ENCODE measurements around the genes EXOC3L1, C16orf86 and TSNAXIP1.

GRCh38 chr16:67189657-67190483 is at the start of gene EXOC3L1:
TSS of gene EXOC3L1 (minus strand) at chr16:67190136.
- PRO-cap = no peak

DNA sequence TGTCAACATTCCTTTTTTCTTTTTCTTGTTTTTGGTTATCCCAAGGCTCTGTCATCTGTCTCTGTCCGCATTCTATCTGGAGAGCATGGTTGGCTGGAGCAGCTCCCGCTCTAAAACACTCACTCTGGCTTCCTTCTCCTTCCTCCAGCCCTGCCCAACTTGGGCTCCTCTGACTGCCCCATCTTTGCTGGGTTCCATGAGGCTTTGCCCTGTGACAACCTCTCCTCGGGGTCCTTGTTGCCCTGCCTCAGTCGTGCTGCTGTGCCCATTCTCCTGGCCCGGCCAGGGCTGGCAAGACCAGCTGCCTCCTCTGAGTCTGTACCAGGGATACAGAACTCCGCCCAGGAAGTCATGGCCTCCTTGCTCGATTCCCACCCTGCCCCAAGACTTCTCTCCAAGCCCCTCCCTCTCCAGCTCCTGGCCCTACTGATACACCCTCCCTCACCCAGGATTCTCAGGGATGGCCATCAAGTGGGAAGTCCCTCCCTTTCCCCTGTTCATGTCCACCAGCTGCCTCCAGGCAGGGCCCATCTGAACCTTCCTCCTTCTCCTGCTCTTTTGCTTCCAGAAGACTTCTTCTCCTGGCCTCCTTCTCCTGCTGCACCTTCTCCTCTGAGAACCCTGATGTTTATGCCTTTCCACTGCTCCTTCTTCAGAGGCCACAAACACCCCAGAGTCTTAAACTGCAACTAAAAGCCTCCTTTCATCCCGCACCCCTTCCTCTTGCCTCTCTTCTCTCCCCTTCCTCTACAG is 11.2 kb upstream of the TMEM208 start:
- PRO-cap = no peak

- PRO-cap = no peak
Observed at GRCh38 chr16:67436243-67437335, 5.7 kb downstream of the HSD11B2 start.

- PRO-cap = no peak
Observed at GRCh38 chr16:67440885-67441755, 10.2 kb downstream of the HSD11B2 start.

GRCh38 chr16:67459986-67460718 is 20.8 kb downstream of the ATP6V0D1 start:
- PRO-cap = no peak

DNA sequence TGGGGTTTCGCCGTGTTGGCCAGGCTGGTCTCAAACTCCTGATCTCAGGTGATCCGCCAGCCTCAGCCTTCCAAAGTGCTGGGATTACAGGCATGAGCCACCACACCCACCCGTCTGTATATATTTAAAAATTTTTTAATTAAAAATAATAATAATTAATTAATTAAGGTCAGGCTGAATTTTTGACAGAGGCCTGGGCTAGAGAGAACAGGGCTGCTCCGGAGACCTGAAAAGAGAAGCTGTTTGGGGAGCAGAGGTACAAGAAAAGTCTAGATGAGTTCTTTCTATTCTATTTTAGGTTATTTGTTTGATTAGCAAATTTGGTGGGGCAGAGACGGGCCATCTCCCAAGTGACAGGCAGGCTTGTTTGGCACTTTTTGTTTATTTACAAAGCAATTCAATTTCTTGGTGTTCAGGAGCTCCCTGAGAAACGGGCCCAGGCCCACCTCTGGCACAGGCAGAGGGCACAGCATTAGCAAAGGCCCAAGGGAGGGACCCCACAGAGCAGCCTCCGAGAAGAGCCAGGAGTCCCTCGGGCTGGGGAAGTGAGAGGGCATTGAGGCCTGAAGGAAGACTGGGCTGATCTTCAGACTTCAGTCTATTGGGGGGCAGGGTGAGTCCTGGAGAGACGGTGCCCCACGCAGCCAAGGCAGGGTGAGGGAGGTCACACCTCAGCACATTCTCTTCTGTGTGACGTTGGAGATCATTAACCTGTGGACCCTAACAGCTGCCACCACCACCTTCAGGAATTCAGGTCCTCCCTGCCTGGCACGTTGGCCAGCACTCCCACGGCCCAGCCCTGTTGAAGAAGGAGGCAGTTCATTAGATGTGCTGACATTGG is 10.8 kb upstream of the RIPOR1 start:
- PRO-cap = no peak

DNA sequence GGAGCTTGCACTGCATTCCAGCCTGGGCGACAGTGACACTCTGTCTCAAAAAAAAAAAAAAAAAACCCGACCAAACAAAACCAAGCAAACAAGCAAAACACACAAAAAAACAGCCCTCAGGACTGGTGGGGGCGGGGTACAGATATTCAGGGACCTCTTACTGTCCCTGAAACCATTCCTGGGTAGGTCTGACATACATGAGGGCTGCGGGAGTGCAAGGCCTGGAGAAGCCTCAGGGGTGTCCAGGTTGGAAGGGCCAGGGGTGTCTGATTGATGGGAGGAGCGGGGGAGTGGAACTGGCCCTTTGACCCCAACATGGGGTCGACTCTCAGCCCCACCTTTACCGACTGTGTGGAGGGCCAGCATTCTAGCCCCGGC is 833 bp upstream of the RIPOR1 start:
- PRO-cap = no peak

GRCh38 chr16:67652573-67653322 is 7.3 kb downstream of the ACD start:
- PRO-cap = unidirectional peak, plus-strand start at chr16:67652971; unidirectional peak, plus-strand start at chr16:67653009

DNA sequence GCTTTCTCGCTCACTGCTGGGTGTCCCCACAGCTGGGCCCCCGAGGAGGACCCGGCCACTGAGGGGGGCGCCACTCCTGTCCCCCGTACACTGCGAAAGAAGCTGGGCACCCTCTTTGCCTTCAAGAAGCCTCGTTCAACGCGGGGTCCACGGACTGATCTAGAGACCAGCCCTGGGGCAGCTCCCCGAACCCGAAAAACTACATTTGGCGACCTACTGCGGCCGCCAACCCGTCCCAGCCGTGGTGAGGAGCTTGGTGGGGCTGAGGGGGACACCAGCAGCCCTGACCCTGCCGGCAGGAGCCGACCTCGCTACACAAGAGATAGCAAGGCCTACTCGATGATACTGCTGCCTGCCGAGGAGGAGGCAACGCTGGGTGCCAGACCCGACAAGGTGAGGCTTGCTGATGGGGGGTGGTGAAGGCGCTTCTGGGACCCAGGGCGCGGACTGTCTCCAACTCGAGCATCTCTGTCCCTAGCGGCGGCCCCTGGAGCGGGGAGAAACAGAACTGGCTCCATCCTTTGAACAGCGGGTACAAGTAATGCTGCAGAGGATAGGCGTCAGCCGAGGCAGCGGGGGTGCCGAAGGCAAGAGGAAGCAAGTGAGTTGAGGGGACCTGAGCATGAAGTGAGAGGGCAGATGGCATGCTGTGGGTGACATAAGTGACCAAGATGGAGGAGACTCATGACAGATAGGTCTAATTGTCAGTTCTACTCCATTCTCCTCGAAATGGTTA is 5.6 kb downstream of the ACD start:
- PRO-cap = no peak

GRCh38 chr16:67659484-67660074 is 481 bp downstream of the ACD start:
- PRO-cap = bidirectional peak, plus-strand start at chr16:67659881, minus-strand start at chr16:67659791

DNA sequence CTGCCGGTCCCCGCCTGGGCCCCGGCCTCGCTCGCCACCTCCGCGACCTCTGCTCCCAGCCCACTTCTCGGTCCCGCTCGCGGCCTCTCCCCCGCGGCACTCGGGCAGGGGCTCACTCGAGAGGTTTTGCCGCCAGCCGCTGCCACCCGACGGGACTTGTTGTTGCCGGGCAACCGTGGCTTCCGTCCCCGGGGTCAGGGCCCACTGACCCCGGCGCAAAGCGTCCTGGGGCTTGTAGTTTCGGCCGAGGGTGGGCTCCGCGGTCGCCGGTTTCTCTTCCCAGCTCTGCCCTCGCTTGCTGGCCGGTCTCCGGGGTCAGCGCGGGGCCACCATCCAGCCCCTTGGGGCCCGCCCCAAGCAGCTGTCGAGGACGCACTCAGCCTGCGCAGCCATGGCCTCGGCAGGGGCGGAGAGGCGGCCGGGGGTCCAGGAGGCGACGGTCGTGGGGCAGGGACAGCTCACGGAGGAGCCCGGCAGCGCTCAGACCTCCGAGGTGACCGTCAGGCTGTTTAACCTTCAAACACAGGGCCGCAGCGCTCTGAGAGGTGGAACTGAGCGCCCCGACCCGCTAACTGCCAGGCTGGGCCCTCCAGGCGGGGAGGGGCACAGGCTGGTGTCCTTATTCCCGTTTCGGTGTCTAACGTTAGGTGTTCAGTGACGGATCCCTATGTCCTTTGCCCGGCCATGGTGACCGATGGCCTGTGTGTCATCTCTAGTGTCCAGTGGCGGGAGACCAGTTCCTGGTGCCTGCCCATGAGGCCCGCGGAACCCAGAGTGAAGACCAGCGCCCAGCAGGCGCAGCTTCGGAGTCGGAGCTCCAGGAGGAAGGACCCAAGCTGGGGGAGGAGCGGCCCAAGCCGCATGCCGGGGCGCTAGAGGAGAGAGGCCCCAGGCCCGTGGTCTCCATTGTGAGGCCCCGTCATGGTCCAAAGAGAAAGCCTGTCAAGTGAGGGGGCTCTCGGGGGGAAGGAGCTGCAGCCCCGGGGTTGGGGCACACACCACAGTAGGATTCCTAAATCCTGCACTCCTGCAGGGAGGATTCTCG is at the start of gene C16orf86:
Gene C16orf86 (plus strand): TSS at position 235 of the 1,045 bp plus-strand sequence.
- PRO-cap = unidirectional peak, minus-strand start at position 158 of the sequence; unidirectional peak, minus-strand start at position 776 of the sequence

DNA sequence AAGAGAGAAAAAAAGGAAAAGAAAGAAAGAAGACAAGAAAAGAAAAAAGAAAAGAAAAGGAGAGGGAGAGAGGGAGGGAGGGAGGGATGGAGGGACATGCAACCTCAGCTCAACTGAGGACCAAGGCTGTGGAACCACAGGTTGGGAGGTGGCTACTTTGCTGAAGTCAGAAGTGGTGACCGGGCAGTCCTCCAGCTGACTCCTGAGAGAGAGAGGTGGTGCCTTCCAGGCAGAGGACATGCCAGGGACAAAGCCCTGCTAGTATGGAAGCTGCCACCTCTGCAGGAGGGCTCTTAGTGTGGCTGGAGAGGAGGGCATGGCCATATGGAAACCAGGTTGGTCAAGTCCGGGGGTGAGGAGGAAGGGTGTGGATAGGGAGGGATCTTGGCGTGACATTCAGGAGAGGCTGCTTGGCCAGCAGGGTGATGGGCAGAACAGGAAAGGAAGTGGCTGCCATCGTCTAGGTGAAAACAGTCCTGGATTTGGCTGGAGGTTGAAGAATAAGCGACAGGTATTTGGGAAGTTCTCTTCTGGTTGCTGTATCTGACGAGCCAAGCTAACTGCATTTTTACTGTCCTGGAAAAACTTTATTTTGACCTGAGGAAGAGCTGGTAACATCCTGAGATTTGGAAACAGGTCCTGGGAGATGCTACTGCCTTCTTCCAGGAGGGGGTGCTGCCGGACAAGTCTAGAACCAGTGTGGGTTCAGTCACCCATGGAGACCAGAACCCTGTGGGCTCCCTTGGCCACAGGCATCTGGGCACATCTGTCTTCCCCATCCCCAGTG is 5.8 kb downstream of the C16orf86 start:
- PRO-cap = no peak

DNA sequence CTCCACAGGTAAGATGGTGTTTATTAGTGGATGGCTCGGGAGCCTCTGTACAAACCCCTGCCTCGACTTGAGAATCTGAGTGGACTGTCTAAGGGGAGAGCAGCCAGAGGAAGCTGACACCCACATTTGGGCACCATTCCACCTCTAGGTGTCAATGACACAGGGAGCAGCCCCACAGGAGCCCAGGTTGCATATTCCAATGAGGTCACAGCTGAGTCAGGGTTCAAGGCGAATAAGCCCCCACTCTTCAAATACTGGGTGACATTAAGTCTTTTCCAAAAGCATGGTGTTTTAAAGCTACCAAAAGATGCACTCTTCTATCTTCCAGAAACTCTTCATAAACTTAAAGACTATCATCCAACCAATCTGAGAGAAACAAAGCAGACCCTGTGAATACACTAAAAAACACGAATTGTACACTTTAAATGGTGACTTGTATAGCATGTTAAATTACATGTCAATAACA is 31.8 kb downstream of the RANBP10 start:
- PRO-cap = no peak

- PRO-cap = bidirectional peak, plus-strand start at chr16:67806828, minus-strand start at chr16:67806560; bidirectional peak, plus-strand start at chr16:67806921, minus-strand start at chr16:67807011
Observed at GRCh38 chr16:67806388-67807542, at the start of gene TSNAXIP1. TSS of gene TSNAXIP1 (plus strand) at chr16:67806889.

- PRO-cap = no peak
Observed at GRCh38 chr16:67829852-67830541, 12.1 kb upstream of the THAP11 start.

DNA sequence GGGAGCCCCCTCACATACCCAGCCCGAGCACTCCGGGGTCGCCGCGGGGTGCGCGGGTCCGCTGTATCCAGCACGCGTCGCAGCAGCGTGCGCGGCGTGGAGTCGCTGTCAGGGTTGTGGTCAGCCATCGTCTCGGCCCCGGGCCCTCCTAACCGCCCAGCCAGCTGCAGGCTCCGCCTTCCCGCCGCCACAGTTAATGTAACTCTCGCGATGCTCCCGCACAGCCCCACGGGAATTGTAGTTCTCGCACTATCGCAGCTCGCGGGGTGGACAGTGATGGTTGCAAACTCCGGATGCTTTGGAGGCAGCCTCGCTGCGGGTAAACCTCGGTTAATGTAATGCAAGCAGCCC is 8.4 kb upstream of the THAP11 start:
- PRO-cap = bidirectional peak, plus-strand start at position 252 of the sequence, minus-strand start at position 150 of the sequence

GRCh38 chr16:67842928-67843257 is 773 bp downstream of the THAP11 start:
- PRO-cap = bidirectional peak, plus-strand start at chr16:67843127, minus-strand start at chr16:67842812

DNA sequence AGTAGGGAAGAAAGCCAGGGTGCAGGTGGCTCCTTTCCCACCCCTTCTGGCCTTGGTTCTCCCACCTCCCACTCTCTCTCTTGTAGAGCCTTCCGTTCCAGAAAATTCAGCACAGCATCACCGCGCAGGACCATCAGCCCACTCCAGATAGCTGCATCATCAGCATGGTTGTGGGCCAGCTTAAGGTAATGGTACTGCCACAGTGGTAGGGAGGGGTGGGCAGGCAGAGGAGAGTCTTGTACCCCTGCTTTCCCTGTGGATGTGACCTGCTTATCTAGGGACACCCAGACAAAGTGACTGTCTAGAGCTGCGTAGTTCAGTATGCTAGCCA is 4.5 kb upstream of the EDC4 start:
- PRO-cap = no peak

DNA sequence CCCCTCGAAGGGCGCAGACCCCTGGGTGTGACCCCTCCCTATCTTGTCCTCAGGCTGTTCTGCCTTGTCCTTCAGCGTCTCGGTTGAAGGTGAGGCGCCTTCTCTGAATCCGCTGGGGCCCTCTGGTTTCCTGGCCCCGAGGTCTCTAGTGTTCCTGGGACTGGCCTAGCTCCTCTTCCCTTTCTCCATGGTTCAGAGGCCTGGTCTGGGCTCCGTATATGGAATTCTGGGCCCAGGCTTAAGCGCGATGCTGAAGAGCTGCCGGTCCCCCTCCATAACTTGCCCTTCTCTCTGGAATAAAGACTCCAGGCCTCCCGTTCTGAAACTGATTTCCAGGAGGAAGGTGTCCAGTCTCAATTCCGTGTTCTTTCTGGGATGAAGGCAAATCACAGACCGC is 631 bp downstream of the EDC4 start:
- PRO-cap = no peak

DNA sequence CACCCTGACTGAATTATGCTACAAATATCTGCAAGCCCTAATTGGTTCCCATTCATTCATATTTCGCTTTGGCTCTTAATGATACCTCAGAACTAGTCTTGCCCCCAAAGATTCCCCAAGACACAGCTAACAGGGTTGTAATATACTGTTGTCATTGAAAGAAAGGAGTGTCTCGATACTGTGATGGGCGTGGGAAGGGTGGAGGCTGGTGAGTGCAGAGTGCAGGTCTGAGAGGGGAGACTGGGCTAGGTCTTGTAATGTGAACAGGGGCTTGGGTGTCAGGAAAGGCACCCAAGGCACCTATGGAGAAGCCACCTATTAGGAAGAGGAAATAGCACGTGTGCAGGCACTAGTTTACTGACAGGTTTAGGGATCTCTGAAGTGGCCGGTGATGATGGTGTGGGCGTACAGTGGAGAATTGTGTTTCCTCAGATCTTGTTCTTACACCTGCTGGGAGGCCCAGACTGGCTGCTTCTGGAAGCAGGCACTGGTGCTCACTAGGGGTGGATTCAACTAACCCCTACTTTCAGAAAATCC is 1.1 kb downstream of the EDC4 start:
- PRO-cap = no peak

Data from WTC11 (cell line).